Placental epithelial cell (primary cell): ENCODE measurements around the gene ZBTB14.

- CAGE, long polyA plus RNA, result no peak
Measured at GRCh38 chr18:3262901-3263173, 904 bp downstream of the MYL12B start.

DNA sequence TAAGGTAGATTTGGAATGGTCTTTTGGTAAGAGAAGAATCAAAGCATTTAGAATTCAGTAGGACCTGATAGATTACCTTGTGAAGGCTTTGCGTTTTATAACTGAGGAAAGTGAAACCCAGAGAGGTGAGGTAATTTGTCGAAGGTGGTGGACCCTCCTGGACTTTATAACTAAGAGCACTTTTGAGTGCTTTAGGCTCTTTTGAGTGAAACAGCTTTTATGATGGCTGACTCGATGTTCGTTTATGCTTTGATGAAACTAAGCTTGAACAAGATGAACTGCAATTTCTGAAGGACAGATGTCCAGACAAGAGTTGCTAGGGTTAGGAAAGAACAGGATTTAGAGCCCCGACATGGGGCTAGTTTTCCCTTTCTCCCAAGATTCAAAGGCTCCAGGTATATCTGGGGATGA lies 1.4 kb downstream of the MYL12B start:
- CAGE, long polyA plus RNA, result no peak

- CAGE, long polyA plus RNA, result no peak
Measured at GRCh38 chr18:3296800-3297787, 35.2 kb downstream of the MYL12B start.

DNA sequence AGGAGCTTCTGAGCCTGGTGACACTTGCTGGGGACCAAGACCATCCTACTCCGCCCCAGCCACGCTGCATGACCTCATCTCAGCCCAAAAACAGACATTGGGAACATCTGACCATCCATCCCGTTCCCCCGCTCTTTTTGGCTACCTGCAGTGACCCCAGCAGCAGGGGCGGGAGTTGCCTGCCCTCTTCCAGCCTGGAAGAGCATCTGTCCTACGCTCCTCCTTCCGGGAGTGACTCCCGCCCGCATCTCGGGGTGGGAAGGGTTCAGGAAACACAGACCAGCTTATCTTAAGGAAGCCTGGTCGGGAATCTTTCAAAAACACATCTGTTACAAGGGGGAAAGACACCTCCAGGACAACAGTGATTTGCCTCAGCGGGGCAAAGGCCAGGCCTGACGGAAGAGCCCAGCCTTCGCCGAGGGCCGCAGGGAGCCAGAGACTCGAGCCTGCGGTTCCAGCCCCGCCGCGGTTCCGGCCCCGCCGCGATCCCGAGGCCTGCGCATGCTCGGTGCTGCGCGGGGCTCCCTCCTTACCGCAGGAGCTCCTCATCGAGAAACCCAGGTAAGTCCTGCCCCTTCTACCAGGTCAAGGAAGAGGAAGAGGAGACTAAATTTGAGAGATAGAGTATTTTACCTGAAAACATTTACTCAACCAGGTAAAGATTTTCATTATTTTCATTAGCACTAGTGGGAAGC lies 38.1 kb upstream of the TGIF1 start:
- CAGE, long polyA plus RNA, result no peak

GRCh38 chr18:3446566-3447018 lies 3.4 kb upstream of the TGIF1 start:
- CAGE, long polyA plus RNA, result no peak

- CAGE, long polyA plus RNA, result no peak
Measured at GRCh38 chr18:3454402-3455677, 4.9 kb downstream of the TGIF1 start.

DNA sequence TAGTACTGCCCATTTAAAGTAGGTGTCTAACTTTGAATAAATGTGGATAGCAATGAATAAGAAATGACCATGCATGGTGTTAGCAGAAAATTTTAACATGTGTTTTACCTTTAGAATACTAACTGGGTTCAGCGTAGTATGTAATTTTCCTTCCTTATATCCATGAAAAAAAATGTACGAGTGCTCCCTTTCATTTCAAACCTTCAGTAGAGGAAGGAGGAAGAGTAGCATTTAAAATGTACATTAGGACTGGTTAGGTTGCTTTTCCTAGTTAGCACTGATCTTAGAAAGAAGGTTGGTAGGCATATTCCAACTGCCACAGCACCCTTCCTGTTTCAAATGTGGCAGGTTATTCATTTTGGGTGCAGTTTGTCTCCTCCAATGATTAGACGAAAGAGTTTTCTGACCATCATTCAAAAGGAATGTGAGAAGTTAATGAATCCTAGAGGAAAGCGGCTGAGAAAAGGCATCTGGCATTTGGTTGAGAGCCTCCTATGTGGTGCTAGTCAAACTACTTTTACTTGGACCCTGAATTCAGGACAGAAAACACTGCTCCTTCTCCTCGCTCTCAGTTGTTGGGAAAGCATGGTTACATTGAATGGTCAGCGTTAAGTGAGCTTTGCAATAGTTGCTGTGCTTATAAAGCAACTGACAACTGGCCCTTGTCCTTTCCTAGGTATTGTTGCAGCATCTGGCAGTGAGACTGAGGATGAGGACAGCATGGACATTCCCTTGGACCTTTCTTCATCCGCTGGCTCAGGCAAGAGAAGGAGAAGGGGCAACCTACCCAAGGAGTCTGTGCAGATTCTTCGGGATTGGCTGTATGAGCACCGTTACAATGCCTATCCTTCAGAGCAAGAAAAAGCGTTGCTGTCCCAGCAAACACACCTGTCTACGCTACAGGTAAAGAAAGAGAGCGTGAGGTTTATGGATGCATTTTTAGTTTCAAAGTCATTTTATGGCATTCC lies 6.0 kb downstream of the TGIF1 start:
- CAGE, long polyA plus RNA, result no peak

DNA sequence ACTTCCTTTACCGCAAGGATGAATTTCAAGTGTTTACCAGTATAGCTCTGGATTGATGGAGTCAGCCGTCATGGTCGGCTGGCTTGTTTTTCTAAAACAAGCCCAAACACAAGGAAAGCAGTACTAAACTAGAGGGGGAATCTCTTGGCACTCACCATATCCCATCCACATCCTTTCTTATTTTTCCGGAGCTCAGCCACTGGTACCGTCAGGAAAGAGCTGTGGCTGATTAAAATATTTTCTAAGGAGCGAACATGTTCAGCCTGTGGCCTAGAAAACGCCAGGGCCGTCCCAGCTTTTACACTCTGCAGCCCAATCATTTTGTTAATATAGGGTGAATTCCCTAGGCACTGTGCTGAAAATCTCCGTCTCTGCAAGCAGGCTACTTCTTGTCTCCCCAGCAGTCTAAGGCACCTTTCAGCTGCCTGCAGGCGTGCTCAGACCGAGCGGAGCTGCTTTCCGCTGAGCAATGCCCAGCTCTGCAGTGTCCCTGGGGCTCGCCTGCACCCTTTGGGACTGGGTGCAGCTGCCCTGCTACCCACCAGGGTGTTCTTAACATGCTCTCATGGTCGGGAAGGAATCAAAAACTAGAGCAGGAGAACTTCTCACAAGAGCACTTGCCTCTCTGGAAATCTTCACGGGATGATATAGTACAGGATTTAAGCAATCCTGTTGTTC lies 59.2 kb downstream of the TGIF1 start:
- CAGE, long polyA plus RNA, result no peak

DNA sequence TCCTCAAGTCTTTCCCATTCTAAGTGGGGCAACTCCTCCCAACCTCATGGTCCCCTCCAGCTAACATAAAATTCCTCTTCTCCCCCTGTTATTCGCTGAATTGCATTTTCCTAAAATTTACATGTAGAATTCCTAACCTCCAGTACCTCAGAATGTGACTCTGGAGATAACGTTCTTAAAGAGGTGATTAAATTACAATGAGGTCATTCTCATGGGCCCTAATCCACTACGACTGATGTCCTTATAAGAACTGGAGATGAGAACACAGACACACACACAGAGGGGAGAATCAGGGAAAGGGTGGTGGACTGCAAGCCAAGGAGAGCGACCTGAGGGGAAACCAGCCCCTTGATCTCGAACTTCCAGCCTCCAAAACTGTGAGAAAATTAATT lies 70.3 kb downstream of the TGIF1 start:
- CAGE, long polyA plus RNA, result no peak

GRCh38 chr18:3553932-3554746 lies 104.2 kb downstream of the TGIF1 start:
- CAGE, long polyA plus RNA, result no peak

- CAGE, long polyA plus RNA, result no peak
Measured at GRCh38 chr18:3593288-3594034, 143.5 kb downstream of the TGIF1 start.

DNA sequence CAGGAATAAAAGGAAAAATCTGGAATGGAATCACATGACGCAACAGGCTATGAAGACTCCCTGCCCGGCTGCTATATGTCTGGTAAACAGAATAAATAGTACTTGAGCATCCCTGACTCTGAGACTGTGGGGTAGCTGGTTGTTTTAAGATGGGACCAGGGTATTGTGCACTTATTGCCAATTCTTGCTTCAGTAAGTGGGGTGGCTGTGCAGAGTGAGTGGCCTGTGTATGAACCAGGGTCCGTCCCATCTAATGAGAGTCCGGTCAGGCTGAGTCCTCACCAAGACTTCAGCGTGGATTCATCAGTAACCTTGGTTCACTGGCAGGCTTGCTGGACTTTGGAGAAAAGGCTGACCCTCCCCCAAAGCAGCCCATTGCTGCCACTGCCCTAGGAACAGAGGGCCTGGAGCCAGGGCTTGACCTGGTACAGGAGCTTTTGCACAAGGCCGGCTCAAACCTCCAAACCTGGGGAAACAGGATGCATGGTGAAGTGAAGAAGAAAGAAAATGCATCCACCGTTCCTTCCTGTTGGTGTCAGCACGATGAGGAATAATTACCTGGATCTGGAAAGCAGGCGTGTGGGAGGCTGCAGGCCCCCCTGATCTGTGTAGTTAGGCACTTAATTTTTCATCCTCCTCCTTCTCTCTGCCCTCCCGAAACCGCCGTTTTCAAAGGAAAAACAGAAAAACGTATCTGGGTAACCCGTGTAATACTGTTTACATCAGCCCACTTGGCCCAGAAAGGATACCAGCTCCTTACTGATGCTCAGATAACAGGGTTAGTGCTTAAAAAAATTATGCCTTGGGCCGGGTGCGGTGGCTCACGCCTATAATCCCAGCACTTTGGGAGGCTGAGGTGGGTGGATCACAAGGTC lies 147.5 kb downstream of the TGIF1 start:
- CAGE, long polyA plus RNA, result no peak

GRCh38 chr18:3675997-3676518 lies 226.1 kb downstream of the TGIF1 start:
- CAGE, long polyA plus RNA, result no peak

DNA sequence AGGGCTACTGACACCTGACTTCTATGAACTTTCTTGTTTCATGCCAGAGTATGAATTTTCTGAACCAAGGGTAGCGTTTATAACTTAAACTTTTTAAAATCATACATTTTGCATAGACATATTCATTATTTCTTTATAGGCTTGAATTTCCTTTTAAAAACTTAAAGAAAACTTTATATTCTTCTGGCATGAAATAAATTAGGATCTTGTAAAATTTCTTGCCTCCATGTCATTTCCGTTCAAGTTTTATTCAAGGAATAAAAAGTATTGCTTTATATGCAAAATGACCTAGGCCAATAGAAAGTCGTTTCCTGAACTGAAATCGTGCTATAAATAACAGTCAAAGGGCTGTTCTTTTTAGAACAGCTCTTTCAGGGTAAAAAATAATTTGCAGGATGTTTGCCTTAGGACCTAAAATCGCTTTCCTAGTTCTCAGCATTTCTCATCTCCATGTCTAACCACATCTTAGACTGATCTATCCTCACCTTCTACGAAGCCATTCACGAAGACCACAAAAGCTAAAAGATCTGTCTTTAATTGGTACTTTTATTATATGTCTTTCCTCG lies 1.8 kb downstream of the DLGAP1 start:
- CAGE, long polyA plus RNA, result no peak

- CAGE, long polyA plus RNA, result no peak
Measured at GRCh38 chr18:5295588-5296574, at the start of gene ZBTB14. ZBTB14 (minus strand) TSS chr18:5295726.

DNA sequence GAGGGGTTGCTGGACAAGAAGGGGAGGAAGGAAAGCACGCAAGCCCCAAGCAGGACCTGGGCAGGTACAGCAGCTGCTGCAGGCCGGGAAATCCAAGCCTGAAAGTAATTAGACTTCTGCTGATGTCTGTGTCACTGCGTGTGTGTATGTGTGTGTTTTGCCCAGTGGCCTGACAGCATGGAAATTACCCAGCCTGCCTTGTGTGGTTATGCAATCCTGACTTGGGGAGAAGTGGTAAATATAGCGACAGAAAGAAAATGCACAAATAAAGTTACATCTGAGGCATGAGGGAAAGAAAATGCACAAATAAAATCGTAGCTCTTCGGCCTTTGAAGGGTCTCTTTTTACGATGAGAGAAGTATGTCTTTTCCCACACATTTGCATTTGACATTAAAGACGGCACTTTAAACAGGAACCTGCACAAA lies 121.9 kb upstream of the ZBTB14 start:
- CAGE, long polyA plus RNA, result no peak

DNA sequence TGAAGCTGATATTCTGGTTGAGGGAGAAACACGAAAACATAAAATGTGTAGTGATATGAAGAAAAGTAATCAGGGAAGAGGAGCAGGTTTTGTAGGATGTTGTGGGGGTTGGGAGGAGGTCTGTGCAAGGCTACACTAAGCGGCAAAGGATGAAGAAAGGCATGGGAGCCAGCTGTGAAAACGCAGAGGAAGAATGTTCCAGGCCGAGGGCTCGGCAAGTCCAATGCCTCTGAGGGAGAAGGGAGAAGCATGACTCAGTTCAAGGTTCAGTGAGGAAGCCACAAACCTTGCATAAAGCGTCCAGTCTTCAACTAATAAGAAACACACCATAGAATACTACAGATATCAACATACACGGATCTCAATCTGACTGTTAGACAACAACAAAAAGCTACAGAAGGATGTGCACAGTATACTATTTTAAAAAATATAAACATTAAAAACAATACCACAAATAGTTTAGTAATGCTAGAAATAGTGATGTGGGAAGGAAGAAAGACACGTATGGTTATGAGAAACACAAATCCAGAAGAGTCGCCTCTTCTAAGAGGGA lies 16.2 kb downstream of the EPB41L3 start:
- CAGE, long polyA plus RNA, result no peak

GRCh38 chr18:5539365-5539881 lies 4.4 kb downstream of the EPB41L3 start:
- CAGE, long polyA plus RNA, result no peak

DNA sequence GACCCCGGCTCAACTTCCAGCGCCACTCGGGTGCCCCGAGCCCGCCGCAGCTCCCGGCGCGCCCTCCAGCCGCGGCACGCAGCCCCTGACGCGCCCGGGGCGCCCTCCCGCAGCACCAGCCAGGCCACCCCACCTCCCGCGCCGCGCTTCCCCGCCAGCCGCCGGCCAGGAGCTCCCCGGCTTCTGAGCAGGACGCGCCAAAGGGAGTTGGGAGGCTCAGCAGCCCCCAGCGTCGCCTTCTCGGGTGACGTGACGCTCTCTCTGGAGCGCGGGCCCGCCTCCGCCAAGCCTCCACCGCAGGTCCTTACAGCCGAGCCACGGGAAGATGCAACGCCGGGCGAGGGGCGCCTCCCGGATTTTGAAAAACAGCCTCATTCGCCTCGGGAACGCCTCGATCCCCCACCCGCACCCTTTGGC lies 85.0 kb upstream of the EPB41L3 start:
- CAGE, long polyA plus RNA, result no peak

- CAGE, long polyA plus RNA, result no peak
Measured at GRCh38 chr18:5630130-5630922, 86.5 kb upstream of the EPB41L3 start.